ENCODE data around the gene VLDLR.

DNA sequence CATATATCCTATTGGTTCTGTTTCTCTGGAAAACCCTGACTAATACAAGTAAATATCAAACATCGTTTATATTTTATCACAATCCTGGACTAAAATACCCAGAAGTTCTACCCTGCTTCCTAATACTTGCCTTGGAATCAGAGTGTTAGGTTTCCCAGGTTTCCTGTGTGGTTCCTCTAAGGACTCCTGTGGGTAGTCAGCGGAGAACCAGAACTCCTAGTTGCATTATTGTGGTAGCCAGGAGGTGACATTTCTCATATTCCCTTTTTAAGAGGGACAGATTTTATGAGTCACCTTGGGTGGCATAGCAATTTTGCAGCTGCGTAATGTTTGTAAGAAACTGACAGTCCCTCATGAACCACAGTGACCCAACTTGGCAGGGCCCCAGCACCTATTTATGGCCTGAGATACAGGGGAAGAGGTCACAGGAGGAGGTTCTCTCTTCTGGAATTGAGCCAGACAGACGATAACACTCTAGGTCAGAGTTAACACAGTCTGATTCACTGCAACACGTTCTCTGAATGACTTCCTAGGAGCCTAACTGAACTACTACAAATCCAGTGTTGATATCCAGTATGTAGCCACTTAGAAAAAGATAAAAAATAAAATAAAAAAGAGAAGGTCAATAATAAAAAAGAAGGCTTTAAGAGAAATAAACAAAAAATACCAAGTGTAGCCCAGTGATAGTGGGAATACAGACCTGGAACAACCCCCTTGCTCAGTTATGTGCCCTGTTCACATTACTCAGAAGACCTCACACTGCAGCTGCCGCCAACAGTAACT lies 50.9 kb upstream of the VLDLR start:
- PRO-cap, 2 experiments, result peak in 1 of 2 experiments; most common plus-strand start position 482 of the sequence (in 1); most common minus-strand start position 230 of the sequence (in 1)

- PRO-cap, 2 experiments, result no peak in any of the 2 experiments
Measured at GRCh38 chr9:2602524-2603139, 19.0 kb upstream of the VLDLR start.

GRCh38 chr9:2621039-2622327 lies at the start of gene VLDLR:
Gene VLDLR (plus strand): TSS chr9:2621787.
- PRO-cap, 2 experiments, result peak in 2 of 2 experiments; most common plus-strand start chr9:2621575 (in 2); most common minus-strand start chr9:2621386 (in 2)

GRCh38 chr9:2798851-2799050 lies 45.1 kb downstream of the PUM3 start:
- PRO-cap, 2 experiments, result no peak in any of the 2 experiments

- PRO-cap, 2 experiments, result peak in 1 of 2 experiments; most common plus-strand start chr9:2810038 (in 1)
Measured at GRCh38 chr9:2809929-2810572, 33.8 kb downstream of the PUM3 start.

DNA sequence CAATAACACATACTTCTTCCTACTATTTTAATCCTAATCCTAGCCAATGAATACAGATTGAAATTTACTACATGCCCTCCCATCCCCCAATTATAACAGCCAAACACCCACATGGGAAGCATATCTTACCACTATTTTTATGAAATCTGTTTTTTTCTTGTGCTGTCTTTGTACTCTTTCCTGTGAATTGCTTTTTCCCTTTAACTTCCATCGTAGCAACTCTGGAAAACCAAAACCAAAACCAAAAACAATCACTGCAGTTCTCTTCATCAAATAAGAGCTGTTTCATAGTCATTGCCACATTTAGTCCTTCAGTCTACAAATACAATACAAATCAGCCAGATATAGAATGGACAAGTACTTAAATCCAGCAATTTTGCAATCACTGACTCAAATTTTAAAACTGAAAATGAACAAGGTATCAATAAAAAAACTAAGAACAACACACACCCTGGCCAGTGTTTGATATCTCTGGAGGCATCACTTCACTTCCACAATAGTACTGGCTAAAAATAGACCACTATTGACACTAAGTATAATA lies 5.5 kb downstream of the PUM3 start:
- PRO-cap, 2 experiments, result no peak in any of the 2 experiments

DNA sequence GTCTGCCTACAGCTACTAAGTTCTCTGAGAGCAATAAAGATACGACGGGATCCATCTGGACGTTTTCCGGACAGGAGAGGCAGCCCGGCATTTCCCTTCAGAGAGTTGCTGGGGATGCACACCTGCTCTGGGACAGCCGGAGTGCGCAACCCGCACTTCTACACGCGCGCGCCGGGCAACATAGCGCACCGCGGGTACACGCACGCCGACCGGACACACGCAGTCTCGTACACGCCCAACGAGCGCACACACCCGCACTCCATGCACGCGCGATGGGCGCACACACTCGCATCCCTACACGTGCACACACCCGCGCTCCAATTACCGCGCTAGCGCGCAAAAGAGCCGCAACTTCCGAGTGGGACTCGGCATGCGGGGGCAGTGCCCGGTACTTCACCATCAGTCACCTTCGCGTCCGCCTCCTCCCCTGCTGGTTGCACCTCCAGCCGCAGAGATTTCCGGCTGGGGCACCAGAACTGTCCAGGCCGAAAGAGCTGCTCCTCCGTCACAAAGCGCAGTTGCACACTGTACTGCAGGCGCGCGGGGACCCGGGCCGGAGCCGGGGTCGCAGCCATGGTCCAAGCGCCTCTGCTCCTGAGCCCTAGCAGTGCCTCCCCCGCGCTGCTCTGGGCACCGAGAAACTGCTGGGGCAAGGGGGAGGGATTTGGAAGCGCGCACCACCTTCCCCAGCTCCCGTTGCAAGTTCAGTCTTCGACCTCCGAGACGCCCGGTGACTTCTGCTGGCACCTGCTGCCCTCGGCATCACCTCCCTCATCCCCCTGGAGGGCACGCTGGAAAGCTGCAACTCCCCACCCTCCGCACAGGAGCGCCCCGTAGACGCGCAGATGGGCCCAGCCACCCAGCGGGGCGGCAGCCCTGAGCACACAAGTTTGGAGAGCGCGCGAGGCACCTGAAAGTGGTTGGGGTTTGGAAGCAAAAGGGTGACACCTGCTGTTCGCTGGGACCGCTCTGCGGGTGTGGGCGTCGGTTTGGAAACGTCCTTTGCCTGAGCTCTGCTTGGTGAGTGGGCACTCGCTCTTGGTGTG lies 337.3 kb upstream of the PUM3 start:
- PRO-cap, 2 experiments, result no peak in any of the 2 experiments

DNA sequence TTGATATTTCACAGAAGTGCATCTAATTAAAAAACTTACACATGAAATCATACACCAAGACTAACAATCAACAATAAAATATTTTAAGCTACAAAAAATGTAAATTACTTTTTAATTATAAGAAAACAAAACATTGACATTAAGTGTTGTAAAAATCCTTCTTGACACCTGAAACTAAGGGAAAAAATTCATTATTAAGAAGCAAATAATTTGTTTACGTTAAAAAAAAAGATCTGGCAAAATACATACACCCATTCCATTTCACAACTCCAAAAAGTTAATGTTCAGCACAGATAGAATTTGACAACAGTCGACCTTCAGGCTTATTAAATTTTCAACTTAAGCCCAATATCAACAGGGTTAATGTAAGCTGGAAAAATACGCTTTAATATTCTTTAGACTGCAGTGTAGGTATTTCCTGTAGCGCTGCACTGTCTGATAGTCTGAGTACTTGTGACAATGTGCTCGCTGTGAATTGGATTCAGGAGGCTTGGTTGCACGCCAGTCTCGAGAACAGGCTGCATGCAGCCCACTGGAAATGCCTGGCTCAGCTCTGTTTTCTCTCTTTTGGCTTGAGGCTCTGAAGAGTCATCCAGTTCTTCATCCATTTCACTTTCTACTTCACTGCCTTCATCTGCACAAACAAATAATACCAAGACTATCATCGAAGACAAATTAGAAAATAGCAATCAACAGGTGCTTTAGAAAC lies 301.0 kb downstream of the RFX3 start:
- PRO-cap, 2 experiments, result no peak in any of the 2 experiments

DNA sequence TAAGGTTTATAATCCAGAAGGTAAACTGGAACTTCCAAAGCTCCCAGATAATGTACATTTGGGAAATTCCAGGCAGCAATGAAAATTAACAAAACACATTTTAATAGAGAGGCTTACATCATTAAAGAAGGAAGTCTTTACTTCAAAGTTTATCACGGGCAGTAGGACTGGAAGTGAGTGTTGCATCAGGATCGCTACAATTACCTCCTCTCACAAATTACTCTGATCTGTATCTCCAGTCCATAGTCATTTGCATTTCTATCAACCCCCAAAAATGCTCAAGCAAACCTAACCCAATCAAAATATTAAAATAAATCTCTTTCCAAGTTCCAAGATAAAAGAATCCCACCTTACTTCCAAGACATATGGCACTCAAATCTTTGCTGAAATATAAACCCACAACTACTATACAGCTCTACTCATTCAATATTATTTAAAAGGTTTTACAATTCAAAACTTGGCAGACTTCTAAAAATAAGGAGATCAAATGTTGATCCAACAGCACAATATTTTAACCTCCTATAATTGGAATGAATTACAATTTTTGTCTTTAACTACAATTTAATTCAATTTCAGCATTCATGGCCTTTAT lies 12.2 kb downstream of the RFX3 start:
- PRO-cap, 2 experiments, result no peak in any of the 2 experiments

DNA sequence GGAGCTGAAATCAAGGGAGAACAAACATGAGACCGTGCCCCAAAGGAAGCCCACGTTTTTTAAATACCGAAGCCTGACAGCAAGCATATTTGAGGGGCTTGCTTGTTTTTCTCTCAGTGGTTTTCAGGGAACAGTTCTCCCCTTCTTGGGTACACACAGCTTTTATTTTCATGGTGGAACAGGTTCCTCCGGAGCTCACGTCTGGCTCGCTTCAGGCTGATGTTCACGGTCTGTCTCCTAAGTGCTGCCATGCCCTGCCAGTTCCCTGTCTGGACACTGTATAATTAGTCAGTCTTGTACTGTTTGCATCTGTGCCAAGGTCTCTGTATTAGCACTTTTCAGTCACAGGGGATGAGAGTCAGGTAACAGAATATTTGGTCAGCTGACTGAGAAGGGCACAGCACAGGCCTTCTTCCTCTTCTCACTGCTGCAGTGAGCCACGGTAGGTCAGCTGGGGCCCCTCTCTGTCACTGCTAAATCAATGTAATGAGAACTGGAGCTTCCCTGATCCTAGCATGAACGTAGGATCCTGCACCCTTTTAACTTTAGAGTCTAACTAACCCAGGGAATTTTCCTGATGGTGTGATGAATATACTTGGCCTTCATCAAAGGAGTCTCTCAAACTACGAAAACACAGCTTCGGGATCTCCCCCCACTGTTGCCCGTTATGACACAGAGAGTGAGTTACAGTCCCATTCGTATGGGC lies 353.9 kb upstream of the RFX3 start:
- PRO-cap, 2 experiments, result no peak in any of the 2 experiments

DNA sequence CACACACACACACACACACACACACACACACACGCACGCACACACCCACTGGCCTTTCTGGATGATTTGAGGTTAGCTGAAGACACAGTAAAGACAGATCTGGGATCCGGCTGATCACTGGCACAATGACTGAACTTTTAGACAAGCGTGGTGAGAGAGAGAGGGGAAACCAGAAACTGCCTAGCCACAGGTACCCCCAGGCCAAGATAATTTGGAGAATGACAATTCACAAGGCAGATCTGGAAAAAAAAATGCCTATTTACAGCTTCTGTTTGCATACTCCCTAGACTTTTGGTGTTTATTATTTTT lies 348.1 kb downstream of the GLIS3 start:
- PRO-cap, 2 experiments, result no peak in any of the 2 experiments

GRCh38 chr9:4068507-4068762 lies 231.4 kb downstream of the GLIS3 start:
- PRO-cap, 2 experiments, result no peak in any of the 2 experiments

DNA sequence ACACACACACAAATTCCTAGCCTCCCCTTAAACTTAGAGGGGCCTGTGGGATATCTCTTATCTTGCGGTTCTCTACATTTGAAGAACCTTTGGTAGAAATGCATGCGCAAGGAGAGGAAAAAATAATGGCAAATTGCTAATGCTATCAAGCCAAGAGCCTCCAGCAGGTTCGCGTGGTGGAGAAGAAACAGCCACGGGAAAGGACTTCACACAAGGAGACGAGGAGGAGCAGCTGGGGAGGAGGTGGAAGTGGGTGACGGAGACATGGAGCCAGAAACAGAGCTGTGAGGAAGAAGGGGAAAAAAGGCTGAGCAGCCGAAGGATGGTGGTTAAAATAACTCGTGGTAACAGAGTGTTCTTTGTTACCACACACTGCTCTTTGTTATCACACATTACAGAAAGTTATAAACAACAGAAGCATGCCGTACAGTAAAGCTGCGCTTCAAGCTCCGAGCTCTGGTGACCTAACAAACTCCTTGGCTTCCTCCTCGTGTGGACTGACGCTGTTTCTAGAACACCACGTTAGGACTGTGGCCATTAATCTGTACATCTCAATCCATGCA lies 215.5 kb downstream of the GLIS3 start:
- PRO-cap, 2 experiments, result no peak in any of the 2 experiments

GRCh38 chr9:4206704-4207317 lies 93.1 kb downstream of the GLIS3 start:
- PRO-cap, 2 experiments, result no peak in any of the 2 experiments

- PRO-cap, 2 experiments, result no peak in any of the 2 experiments
Measured at GRCh38 chr9:4508128-4509183, 18.2 kb downstream of the SLC1A1 start.

DNA sequence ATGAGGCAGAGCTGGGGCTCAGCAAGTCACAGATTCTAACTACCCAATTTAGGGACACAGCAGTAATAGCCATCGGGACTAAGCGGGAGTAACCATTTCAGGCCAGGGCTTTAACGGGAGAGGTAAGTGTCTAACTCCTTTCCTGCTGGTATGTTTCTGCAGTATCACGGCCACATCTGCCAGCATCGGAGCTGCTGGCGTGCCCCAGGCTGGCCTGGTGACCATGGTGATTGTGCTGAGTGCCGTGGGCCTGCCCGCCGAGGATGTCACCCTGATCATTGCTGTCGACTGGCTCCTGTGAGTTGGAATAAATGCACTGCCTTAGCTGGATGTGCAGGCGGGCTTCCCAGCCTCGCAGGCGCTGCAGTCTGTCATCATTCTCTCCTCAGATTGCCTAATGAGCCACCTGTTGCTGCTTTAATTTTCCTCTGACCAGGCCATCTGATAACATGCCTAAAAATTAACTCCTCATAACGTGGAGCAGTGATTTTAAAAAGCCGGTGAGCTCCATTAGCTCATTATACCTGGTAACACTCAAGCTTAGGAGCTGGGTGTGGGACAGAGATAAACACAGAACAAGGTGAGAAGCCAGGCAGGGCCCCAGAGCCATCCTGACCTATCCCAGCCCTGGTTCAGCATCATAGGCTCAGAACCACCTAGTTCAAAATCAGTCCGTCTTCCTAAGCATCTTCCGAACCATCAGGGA lies 79.1 kb upstream of the PLPP6 start:
- PRO-cap, 2 experiments, result no peak in any of the 2 experiments

DNA sequence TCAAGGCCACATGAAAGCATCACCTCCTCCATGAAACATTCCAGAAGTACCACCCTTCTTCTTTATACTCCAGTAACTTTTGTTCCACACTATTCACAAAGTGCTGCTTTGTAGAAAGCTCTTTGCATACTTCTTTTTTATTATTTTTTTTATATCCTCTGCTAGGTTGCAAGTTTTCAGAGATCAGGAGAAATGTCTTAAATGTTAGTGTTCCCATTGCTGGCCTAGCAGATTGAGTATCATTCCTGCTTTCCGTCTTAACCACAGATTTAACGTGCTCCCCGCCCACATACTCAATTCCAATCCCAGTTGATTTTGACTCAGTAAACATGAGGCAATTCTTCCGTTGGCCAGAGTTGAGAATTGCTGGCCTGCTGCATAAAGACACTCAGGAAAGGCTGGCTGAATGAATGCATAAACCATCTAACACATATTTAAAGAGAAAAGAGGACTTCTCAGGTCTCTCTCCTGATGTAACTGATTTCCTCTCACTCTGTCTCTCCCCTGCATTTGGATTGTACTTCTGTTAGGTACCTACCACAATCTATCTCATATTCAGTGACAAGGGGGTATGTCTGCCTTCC lies 46.9 kb upstream of the PLPP6 start:
- PRO-cap, 2 experiments, result no peak in any of the 2 experiments

- PRO-cap, 2 experiments, result no peak in any of the 2 experiments
Measured at GRCh38 chr9:4718067-4718771, 22.8 kb downstream of the AK3 start.

DNA sequence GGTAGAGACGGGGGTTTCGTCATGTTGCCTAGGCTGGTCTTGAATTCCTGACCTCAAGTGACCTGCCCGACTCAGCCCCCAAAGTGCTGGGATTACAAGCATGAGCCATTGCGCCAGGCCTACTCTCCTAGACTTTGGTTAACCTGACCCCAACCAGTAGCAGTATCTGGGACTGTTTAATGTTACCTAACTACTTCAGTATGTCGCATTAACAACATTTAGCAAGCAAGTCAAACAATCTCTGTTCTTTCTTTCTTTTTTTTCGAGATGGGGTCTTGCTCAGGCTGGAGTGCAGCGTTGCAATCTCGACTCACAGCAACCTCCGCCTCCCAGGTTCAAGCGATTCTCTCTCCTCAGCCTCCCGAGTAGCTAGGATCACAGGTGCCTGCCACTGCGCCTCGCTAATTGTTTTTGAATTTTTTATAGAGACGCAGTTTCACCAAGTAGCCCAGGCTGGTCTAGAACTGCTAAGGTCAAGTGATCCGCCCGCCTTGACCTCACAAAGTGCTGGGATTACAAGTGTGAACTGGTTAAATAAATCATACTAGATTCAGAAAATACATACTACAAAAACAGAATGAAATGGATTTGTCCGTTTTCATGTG lies 1.9 kb downstream of the AK3 start:
- PRO-cap, 2 experiments, result no peak in any of the 2 experiments

GRCh38 chr9:4840477-4841146 lies 47.9 kb downstream of the RCL1 start:
- PRO-cap, 2 experiments, result no peak in any of the 2 experiments